Measurements from ENCODE around the gene ZBTB18.

DNA sequence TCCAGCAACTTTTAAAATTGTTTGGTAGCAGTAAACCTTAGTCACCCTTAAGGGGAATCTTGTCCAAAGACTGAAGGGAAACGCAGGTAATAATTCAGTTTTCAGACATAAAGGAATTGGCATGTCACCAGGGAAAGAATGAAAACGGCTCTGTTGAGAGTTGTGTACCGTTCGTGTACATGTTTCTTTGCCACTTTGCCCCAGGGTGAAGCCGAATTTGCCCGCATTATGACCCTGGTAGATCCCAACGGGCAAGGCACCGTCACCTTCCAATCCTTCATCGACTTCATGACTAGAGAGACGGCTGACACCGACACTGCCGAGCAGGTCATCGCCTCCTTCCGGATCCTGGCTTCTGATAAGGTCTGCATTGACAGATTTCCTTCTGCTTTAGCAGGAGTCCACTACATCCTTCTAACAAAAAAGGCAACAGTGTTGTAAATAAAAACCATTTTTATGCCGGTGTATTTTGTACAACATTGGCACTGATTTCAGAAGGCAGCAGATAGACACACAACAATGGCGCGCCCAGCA, 34.2 kb upstream of the MTR start:
- PRO-cap = no peak

GRCh38 chr1:236762240-236762968, 32.7 kb upstream of the MTR start:
- PRO-cap = no peak

GRCh38 chr1:237053549-237054062, 11.6 kb downstream of the RYR2 start:
- PRO-cap = no peak

DNA sequence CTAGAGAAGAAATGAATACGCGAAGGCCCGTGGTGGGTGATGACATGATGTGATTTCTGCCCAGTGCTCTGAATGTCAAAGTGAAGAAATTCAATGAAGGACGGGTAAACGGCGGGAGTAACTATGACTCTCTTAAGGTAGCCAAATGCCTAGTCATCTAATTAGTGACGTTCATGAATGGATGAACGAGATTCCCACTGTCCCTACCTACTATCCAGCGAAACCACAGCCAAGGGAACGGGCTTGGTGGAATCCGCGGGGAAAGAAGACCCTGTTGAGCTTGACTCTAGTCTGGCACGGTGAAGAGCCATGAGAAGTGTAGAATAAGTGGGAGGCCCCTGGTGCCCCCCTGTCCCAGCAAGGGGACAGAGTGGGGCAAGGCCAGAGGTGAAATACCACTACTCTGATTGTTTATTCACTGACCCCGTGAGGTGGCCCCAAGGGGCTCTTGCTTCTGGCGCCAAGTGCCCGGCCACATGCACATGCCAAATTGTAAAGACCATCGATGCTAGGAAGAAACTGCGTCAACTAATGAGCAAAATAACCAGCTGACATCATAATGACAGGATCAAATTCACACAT, 287.6 kb downstream of the ZP4 start:
- PRO-cap = no peak

GRCh38 chr1:239368258-239368761, 18.1 kb upstream of the CHRM3 start:
- PRO-cap = no peak

DNA sequence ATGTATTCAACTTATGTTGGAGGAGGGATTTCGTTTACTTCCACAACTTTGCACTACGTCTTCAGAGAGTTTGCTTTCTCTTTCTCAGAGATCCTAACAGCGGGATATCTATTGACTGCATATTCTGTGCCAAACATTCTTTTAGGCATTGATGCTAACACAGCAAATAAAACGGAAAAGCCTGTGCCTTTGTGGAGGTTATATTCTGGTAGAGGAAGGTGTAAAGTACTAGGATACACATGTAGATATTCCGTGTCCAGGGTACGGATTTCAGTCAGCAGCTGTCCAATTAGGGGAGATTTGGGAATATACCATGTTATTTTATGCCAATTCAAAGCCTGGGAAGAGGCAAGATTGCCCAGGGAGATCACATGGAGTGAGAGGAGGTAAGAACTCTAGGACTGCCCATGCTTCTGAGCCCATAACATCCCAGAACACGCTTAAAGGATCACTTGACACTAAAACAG, 303.2 kb downstream of the CHRM3 start:
- PRO-cap = no peak

DNA sequence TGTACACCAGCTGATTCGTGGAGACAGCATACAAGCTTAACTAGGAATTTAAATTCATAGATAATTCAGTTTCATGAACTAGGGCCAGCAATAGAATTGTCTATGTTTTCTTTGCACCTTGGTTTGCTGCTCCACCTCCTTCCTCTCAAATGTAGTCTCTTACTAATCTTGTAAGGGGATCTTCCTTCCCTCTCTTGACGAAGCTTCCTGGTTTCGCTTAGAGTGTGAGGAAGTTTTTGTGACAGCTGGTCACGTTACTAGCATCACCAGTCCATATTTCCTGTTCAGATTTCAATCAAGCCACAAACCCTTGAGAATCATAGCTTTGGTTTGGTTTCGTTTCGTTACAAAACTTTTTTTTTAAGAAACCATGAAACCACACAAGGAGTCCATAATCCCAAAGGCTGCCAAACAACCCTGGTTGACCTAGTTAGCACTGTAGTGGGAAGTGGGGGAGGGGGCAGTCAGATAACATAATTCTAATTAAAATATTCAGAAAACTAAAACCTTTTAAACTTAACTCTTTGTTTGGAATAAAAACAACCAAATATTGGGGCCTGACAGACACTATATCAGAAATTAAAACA, 35.7 kb downstream of the GREM2 start:
- PRO-cap = no peak

- PRO-cap = no peak
These were observed 5.4 kb upstream of the FH start for GRCh38 chr1:241524889-241525367.

- PRO-cap = no peak
These were observed 48.8 kb downstream of the CHML start for GRCh38 chr1:241591309-241591823.

- PRO-cap = no peak
These were observed 8.6 kb downstream of the CHML start for GRCh38 chr1:241631236-241632336.

DNA sequence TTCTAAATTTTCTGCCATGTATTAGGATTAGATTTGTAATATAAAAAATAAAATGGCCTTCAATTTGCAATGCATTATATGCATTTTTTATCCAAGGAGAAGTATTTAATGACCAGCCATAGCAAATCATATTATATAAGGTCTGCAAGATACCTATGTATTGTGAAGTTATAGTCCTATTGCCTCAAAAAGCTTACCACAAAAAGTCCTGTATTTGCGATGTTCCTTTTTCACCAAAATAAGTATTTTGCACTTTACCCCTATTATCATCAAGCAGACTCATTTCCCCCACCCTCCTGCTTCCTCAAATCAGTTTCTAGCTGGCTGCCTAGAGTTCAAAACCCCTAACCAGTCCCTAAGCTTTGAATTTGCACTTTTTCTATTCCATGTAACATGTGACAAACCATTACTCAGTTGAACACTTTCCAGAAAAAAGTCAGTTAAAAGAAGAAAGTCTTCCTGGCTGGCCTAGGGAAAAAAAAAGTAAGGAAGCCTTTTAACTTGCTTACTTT, 8.3 kb downstream of the CEP170 start:
- PRO-cap = no peak

- PRO-cap = no peak
These were observed 38.6 kb downstream of the SDCCAG8 start for GRCh38 chr1:243294167-243295213.

- PRO-cap = bidirectional peak, plus-strand start at chr1:244049460, minus-strand start at chr1:244049293; bidirectional peak, plus-strand start at chr1:244049812, minus-strand start at chr1:244049679
These were observed 1.9 kb upstream of the ZBTB18 start for GRCh38 chr1:244049105-244049755.

DNA sequence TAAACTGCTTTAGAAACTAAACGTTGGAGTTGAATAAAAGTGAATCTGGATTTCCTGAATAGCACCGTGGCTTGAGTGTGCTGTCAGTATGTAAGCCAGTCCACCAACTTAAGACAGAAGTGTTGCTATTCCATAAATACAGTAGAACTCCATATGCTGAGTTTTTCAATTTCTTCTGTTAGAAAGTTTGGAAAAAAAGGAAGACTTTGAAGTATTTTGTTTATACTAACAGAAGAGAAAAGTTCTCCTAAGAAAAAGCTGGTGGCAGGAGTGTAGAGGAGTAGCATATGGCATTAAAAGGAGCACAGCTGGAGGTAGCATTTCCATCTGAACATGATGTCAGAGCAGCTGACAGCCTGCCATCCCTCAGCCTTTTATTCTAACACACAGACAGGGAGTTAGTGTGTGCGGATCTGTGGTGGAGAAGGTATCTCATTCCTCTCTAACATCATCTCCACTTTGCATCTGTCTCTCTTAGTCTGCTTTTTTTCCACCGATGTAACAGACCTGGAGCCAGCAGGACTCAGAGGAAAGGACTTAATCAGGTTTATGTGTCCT, at the start of gene ZBTB18:
Gene ZBTB18 (plus strand): TSS at position 401 of the 558 bp plus-strand sequence.
- PRO-cap = no peak

DNA sequence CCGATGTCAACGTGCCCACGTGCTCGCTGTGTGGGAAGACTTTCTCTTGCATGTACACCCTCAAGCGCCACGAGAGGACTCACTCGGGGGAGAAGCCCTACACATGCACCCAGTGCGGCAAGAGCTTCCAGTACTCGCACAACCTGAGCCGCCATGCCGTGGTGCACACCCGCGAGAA, 3.8 kb downstream of the ZBTB18 start:
- PRO-cap = no peak

GRCh38 chr1:244074451-244075230, 23.6 kb downstream of the ZBTB18 start:
- PRO-cap = no peak

GRCh38 chr1:244089694-244090199, 38.7 kb downstream of the ZBTB18 start:
- PRO-cap = no peak

GRCh38 chr1:244104187-244104827, 53.2 kb downstream of the ZBTB18 start:
- PRO-cap = no peak

DNA sequence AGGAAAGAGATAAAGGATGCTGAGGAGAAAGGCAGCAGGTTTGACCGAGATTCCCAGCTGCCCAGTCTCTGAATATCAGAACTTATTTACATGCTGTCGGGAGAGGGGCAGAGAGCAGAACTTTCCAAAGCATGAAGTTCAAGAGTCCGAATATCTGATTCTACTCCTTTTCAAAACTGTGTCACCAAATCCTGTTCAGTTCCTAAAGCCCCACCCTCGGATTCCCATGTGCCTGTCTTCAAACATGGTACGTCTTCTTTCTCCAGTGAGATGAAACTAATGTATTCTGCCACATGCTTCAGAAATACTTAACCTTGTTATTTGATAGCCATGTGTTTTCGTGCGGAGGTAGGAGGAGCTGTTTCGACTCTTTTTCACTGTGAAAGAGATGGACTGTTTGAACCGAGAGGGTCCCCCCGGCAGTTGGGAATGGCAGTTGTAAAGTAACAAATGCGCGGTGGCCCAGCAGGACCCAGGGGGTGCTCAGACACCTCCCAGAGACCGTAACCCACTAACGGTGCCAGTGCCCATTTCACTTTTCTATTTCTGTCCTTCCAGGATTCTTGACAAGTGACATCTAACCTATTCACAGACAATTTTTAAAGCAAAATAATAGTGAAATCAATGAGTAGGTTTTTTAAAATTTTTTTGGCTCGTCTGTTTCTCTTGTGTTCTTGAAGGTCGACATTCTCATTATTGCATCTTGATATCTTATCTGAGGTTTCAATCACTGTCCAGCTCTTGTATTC, 67.2 kb downstream of the ZBTB18 start:
- PRO-cap = no peak

- PRO-cap = bidirectional peak, plus-strand start at chr1:244224707, minus-strand start at chr1:244224576
These were observed 127.9 kb upstream of the C1orf100 start for GRCh38 chr1:244224285-244225122.

All from sternocleidomastoid (tissue), 1 donor.